Non-pigmented ciliary epithelial cell (primary cell): ENCODE data around the gene ENSG00000286190.

GRCh38 chr17:4988713-4989297 lies 1.3 kb upstream of the CAMTA2 start:
- RRBS: no CpG with 5 or more reads among the region's 2 CpGs

DNA sequence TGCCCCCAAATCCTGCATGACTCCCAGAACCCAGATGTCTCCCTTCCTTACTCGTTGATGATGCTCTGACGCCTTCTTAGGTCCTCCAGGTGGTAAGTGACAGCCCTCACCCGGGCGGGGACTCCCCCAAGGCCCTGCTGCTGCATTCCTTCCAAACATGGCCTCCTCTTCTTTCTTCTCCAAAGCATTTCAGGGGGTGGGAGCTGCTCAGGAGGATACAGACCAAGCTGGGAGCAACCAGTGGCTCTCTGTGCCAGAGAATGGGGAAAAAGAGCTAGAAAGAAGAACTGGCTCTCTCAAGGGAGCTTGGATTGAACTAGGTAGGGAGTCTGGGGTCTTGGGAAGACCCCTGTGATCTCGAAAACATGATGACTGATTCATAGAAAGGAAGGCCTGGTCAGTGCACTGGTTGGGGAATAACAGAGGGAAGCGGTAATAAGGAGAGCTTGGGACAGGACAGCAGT lies 1.9 kb upstream of the CAMTA2 start:
- RRBS: no CpG with 5 or more reads among the region's 6 CpGs

GRCh38 chr17:4997070-4997374 lies 300 bp downstream of the INCA1 start:
- RRBS: 10% methylated on average over 18 of the region's 27 CpGs

DNA sequence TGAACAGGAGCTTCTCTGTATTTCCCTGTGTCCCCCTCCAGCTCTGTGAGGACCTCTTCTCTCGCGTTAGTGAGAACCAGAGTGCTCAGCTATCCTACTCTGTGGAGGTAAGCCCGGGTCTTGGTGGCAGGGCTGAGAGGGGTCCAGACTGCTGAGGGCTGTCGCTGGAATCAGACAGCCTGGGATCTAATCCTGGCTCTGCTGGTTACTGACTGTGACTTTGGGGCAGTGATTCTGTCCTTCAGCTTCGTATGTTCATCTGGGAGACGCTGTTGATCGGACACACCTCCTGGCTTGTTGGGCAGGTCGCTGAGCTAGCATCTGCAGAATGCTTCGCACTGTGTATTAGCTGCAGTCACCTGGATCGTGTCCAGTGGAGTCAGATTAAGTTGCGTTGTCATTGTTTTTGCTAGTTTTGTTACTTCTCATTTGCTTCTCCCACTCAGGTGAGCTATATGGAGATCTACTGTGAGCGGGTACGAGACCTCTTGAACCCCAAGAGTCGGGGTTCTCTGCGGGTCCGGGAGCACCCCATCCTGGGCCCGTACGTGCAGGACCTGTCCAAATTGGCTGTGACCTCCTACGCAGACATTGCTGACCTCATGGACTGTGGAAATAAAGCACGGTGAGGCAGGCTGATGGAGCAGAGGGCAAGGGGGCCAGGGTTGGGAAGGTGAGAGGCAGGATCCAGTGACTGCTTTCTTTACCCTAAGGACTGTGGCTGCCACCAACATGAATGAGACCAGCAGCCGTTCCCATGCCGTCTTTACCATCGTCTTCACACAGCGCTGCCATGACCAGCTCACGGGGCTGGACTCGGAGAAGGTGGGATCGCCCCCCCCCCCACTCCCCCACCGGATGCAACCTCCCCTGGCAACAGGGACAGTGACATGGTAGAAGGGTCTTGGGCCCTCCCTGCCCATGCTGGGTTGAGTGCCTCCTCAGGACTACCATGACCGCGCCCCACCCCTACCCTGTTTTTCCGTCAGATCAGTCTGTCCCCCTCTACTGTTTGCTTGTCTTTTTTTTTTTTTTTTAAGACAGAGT lies 4.6 kb downstream of the KIF1C start:
- RRBS: no CpG with 5 or more reads among the region's 31 CpGs

- RRBS: no CpG with 5 or more reads among the region's 27 CpGs
Measured at GRCh38 chr17:5003164-5004313, 5.8 kb downstream of the KIF1C start.

- RRBS: 92% methylated on average over 8 of the region's 37 CpGs
Measured at GRCh38 chr17:5021954-5022801, 13.0 kb downstream of the SLC52A1 start.

GRCh38 chr17:5042052-5042820 lies 7.0 kb upstream of the SLC52A1 start:
- RRBS: no CpG with 5 or more reads among the region's 12 CpGs

- RRBS: no CpG with 5 or more reads among the region's 8 CpGs
Measured at GRCh38 chr17:5412398-5413185, 6.9 kb downstream of the NUP88 start.

DNA sequence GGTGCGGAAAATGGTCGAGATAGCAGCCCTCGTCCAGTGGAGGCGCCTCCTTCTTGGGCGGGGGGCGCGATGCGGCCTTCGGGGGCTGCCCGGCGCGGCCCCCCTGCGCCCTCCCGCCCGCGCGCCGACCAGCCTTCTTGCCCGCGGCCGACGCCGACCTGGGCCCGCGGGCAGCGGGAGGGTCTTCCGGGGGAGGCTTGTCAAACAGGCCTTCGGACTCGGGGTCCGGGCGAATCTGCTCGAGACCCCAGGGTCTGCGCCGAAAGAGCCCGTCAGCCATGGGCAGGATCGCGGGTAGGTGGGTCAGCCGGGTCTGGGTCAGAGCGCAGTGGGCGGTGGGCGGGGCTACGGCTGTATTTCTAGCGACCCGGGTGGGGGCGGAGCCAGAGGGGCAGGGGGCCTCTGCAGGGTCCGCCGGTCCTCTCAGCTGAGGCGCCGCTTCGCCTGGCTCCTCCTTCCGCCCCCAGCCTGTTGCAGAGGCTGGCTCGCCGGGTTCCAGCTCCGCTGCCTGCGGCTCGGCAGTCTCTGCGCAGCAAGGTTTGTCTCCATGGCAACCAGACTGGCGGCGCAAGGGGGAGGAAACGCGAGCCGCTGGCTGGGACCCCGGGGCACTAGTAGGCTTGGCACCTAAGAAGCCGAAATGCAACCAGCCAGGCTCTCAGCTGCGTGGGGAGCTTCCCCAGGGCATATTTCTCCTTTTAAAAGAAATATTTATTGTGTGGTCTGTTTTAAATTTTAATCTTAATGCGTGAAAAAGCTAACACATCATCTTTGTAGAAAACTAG lies at the start of gene ENSG00000286190:
ENSG00000286190 (minus strand) TSS at position 330 of the 785 bp plus-strand sequence.
- RRBS: 2% methylated on average over 39 of the region's 66 CpGs

DNA sequence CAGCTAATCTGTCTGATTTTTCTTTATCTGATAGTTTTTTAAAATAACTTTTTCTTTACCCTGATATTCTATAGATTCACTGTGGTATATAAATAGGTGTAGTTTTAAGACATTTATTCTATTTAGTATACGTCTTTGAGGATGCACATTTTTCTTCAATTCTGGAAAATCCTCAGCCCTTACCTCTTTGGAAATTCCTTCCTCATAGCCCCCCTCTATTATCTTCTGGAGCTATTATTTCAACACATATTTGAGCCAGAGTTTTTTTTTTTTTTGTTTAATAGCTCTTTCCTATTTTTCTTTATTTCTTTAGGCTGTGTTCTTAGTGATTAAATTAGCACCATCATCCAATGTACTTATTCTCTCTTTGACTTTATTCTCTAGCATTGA lies 64.8 kb upstream of the NLRP1 start:
- RRBS: no CpG with 5 or more reads among the region's 1 CpG

GRCh38 chr17:6089842-6090690 lies 19.9 kb downstream of the WSCD1 start:
- RRBS: 95% methylated on average over 6 of the region's 26 CpGs

DNA sequence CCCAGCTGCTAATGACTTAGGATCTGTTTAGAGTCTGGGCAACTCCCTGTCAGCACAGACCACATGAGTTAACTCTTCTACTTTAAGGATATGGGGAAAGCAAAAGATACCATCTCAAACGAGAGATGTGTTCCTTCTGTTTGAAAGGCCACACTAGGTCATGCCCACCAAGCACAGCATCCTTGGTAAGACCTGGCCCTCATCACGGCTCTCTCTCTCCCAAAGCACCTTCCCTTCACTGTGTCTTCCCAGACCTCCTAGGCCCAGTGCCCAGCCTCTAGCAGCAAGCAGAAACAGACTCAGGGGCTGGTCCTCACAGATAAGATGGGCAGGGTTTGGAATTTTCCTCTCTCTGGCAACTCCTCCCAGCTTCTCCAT lies 108.5 kb downstream of the WSCD1 start:
- RRBS: no CpG with 5 or more reads among the region's 2 CpGs

DNA sequence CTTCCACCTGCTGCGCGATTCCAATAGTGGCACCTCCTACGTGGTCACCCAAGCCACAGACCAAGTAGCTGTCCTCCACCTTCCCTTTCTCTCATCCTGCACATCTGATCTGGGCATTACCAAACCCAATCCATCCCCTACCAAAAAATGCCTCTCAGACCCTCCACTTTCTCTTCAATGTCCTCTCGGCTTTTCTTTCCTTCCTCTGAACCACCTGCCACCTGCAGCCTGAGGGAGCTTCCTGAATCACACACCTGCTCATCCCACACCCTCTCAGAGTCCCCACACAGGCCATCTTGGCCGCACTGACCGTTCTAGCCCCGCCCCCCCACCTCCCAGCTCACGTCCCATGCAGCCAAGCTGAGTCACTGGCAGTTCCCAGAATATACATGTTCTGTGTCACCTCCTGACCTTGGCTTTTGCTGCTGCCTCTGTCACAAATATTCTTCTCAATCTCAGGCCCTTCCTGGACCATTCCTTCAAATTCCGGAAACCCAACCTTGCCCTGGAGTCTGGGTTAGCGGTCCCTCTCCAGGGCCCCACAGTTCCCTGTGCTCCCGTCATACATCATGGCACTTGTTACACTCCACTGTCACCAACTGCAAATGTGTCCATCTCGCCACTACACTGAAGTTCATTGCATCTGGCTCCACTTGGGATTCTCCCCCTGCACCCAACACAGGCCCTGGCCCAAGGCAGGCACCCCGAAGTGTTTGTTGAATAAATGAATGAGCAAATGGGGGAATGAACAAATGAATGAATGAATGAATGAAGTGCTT lies 12.7 kb downstream of the PIMREG start:
- RRBS: no CpG with 5 or more reads among the region's 13 CpGs

DNA sequence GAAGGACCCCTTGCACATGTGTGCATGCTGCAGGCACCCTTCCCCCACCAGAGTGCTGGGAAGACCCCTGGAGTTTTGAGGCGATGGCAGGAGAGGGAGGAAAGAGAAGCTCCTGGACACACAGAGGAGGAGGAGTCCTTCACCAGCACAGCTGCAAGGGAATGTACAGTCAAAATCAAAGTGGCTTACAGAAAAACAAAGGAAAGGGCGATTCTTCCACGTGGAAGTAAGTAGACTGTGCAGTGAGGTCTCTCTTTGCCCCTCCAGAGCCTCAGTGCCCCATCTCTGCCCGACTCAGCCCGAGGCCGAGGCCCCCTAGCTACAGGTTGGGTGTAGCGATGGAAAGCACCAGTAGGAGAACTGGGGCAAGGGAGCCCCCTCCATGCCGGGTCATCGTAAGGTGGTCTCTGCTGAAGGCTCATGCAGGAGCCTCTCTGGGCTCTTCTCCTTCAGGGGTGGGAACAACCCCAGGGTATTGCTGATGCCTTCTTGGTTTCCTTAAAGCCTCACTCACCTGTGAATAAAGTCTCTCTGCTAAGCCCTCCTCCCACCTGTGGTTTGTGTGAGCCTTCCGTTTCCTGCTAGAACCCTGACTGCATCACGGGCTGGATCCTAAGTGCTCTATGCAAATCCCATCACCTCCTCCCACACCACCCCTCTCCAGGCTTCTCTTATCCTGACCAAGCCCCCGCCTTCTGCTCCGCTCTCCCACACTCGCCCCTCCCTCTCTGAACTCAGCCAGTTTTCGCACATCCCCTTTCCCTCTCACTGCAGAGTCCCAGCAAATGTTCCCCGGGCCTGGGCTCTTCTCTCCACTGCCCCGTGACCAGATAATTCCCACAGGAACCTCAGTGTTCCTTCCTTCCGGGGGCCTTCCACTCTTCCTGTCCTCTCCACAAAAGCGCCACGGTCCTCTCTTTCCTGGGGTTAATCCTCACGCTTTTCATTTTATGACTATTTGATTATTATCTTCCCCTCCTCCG lies 51.7 kb downstream of the PIMREG start:
- RRBS: 31% methylated on average over 3 of the region's 22 CpGs

DNA sequence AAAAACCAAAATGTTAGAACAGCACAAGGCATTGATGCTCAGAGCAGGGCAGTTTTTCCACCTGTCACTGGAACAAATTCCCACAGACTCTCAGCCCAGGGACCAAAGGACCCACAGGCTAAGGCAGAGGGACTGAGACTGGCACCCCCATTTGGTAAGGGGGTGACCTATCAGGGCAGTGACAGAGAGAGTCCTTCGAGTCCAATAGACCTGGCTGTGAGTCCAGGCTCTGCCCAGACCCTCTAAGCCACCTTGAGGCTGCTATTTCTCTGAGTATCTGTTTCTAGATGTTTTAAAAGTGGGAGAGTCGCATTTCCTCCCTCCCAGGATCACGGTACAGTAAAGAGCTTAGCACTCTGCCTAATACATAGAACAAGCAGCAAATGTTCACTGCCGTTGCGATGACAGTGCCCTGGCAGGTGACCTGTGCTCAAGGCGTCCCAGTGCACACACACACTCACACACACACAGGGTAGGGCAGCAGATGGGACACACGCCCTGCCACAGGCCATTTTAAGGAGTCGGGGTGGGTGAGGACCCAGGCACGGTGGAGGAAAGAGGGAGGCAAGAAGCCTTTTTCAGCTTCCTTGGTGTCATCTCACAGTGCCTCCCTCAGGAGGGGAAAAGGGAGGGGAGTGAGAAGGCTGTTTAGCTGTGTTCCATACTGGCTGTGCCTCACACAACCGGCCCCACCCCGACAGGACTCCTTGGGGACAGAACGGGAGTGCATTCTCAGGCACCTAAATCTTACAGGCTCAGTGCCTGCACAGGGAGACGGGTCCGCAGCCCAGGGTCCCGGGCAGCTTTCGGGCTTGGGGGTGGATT lies 1.6 kb downstream of the PITPNM3 start:
- RRBS: 12% methylated on average over 2 of the region's 16 CpGs

DNA sequence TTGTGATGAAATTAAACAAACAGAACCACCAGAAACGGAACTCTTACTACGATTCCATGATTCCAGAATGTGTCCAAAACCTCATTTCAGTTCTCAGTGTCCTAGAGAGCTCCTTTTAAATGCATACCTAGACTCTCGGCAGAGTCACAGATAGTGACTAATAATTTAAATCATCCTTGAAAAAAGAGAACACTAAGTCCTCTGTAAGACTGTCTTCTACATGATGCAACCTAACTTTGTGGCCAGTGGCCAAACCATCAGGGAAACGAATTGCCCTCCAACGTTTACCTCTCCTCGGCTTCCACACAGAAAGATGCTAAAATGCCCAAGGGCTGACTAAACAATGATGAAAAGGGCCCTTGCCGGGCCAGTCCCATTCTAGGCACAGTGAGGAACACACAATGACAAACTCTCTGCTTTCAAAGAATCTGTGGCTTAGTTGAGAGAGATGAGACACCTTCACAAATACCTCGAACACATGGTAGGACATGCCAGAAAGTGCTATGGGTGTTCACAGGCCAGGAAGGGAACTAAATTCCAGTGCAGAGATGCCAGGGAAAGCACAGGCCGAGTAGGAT lies 35.2 kb upstream of the PITPNM3 start:
- RRBS: no CpG with 5 or more reads among the region's 9 CpGs

- RRBS: no CpG with 5 or more reads among the region's 12 CpGs
Measured at GRCh38 chr17:6644386-6645007, 3.6 kb downstream of the TXNDC17 start.

DNA sequence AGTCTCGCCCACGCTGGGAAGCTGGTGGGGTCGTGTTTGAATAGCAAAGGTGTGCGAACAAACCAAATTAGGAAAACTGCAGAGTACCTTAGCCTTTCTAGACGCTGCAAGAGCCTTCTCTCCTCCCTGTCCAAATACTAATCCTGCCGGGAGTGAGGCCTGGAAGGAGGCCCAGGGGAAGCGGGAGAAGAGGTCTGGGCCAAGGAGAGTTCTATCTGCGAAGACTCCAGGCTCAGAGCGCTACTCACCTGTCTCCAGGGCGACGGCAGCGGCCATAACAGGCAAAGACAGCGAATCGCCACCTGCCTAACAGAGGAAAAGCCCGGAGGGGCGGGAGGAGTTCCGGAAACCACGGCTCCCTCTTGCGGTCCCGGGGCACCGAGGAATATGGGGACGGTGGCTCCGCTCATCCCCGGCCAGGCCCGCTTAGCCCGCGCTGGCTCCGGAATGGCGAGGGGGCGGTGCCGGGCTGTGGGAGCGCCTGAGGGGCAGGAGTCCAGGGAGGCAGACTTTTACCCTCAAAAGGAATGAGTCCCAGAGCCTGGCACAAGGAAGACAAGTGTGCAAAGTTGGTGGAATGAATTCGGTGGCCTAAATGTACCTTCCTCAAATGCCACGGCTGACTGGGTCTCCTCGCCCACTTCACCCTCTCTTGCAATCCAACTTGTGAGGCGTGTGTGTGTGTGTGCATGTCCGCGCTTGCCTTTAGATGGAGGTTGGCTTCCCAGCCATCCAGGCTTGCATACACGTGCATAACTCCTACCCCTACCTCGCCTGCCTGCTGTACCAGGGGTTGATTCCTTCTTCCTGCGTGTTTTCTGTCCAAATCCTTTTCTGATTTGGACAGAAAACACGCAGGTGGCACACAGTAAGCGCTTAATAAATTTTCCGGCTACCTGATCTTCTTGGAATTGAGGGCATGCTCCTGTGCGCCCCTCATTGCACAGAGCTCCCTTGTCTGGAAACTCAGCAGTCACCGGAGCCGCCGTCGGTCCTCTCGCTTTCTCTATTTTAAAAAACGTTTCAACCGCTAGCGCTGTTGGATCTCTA lies 3.4 kb downstream of the C17orf100 start:
- RRBS: 10% methylated on average over 6 of the region's 53 CpGs

DNA sequence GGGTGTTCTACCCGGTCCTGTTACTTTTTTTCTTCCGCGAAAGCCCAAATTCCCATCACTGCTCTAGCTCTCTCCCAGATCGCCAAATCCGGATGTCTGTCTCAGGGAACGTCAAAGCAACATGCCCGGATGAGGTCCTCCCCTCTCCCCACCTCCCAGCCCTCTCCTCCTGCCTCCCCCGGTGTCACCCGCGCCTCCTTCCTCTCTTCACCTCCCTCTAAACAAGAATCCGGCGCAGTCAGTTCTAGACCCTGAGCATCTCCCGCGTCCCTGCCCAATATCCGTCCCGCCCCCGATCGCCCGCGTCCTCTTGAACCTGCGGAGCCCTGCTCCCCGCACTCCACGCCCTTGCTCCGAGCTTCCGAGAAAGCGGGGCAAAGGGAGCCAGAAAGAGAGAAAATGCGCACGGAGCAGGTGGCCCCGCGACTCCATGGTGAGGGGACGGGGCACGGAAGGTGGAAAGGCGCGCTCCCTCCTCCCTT lies 4.3 kb downstream of the C17orf100 start:
- RRBS: 8% methylated on average over 3 of the region's 34 CpGs

- RRBS: no CpG with 5 or more reads among the region's 15 CpGs
Measured at GRCh38 chr17:6685859-6686810, 27.0 kb downstream of the SLC13A5 start.